Placental epithelial cell (primary cell): ENCODE results near the genes HSD17B8 and SYNGAP1.

DNA sequence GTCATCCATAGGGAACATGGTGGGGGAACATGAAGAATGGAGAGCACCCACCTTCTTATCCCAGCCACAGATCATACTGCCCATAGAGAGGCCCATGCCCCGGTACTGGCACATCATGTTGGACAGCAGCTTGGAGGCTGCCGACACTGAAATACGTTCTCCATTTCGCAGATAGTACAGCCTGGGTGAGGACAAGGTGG lies 1.9 kb downstream of the PSMB8 start:
- CAGE, long polyA plus RNA: no peak

DNA sequence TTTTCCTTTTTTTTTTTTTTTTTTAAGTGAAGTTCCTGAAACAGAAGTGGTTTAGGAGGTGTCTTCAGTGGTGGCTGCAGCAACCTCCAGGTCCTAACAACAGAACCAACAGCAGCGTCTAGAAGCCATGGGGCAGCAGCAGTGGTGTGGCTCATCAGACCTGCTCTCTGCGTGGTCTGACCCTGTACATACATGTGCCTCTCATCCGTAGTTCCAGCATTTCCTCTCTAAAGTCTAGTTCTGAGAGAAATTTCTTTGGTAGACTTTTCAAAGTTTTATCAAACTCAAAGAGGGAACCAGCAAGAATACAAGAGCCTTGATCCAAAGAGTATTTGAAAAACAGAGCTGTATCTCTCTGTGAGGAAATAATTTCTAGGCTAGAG lies 13.3 kb downstream of the PSMB9 start:
- CAGE, long polyA plus RNA: no peak

GRCh38 chr6:32983469-32984274 lies 15.3 kb downstream of the BRD2 start:
- CAGE, long polyA plus RNA: no peak

DNA sequence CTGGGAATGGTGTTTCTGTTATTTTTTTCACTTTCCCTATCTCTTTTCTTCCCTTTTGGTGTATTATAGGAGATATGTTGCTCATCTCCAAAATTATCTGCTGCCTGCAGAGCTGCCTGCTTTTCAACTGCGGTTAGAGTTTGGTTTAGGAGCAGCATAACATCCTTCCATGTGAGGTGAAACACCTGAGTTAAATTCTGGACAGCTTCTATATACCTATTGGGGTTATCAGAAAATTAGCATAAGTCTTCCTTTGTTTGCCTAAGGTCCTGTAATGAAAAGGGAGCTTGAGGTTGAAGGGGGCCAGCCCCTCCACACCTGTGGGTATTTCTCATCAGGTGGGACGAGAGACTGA lies 45.8 kb downstream of the HLA-DPB1 start:
- CAGE, long polyA plus RNA: no peak

- CAGE, long polyA plus RNA: no peak
Observed at GRCh38 chr6:33161304-33162092, 30.8 kb downstream of the COL11A2 start.

DNA sequence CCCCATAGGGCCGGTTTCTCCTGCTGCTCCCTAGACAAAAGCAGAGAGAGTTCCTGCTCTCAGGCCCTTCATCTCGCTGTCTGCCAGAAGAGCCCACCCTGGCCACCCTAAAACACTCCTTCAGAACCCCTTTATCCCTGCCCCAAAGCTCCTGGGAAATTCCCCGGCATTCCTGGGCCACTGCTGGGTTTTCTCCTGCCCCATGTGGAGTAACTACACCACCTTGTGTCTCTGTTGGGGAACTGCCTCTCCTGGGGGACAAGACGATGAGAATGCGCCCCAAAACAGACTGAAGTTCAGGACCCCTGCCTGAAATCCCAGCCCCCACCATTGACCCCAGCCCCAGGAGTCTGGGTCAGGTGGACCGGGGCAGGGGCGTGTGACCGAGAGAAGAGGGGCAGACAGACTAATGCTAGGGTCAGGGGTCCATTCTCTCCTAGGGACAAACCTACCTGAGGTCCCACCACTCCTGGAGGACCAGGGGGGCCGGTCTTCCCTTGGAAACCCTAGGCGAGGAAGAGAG lies 19.6 kb downstream of the COL11A2 start:
- CAGE, long polyA plus RNA: no peak

DNA sequence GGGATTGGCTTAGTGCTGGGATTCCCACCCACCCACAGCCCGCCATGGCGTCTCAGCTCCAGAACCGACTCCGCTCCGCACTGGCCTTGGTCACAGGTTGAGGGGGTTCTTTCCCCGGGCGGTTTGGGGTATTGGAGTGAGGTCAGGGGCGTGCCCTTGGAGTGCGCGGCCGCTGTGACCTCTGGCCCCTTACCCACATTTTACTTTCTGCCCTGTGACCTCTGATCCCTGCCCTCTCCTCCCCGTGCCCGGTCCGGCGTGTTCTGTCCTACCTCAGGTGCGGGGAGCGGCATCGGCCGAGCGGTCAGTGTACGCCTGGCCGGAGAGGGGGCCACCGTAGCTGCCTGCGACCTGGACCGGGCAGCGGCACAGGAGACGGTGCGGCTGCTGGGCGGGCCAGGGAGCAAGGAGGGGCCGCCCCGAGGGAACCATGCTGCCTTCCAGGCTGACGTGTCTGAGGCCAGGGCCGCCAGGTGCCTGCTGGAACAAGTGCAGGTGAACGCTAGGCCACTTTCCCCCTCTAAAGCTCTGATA lies at the start of gene HSD17B8:
TSS of gene HSD17B8 (plus strand) at position 31 of the 534 bp plus-strand sequence.
- CAGE, long polyA plus RNA: no peak

GRCh38 chr6:33271142-33271523 lies 543 bp downstream of the VPS52 start:
- CAGE, long polyA plus RNA: no peak

DNA sequence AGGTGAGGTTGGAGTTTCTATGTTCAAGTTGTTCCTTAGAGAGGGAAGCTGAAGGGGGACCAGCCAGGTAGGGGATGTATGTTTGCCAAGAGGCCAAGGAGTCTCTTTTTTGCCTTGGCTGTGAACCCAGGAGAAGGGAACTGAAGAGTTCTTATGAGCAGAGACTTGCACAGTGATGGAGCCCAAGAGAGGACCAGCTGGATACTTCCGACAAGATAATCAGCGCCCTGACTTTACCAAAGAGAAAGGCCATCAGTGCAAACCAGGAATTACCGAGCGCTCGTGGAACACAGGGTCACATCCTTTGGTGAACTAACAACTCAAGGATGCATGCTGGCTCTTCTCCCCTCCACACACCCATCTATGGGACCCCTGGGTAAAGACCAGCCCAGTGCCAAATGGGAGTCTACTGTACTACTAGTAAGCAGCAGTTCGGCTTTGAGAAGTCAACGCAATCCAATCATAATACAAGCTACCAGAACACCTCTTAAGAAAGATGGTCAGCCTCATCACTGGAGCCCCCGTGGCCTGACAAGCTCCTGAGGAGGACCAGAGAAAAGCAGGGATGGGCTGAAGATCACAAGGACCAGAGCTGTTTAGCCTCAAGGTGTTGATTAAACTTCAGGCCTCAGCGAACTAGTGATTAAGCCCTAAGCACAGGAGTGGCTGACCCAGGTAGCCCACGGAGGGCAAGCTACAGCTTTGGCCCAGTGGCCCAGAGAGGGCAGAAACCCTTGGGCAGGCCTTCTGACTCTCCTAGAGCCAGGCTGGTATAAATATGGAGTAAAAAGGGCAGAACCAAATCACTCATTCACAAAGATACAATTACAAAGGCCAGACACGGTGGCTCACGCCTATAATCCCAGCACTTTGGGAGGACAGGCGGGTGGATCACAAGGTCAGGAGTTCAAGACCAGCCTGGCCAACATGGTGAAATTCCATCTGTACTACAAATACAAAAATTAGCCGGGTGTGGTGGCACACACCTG lies 5.5 kb downstream of the B3GALT4 start:
- CAGE, long polyA plus RNA: no peak

GRCh38 chr6:33302904-33303217 lies 4.1 kb upstream of the RGL2 start:
- CAGE, long polyA plus RNA: no peak

- CAGE, long polyA plus RNA: no peak
Observed at GRCh38 chr6:33313129-33313217, 905 bp downstream of the TAPBP start.

DNA sequence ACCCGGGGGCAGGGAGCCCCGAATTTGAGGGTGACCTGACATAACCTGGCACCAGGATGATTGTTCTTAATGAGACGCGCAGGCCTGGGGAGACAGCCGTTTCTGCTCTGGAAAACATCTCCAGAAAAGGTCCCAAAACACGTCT lies 471 bp downstream of the PHF1 start:
- CAGE, long polyA plus RNA: no peak

GRCh38 chr6:33412981-33414141 lies 2.5 kb downstream of the PHF1 start:
- CAGE, long polyA plus RNA: no peak

GRCh38 chr6:33414142-33415487 lies 3.3 kb downstream of the CUTA start:
- CAGE, long polyA plus RNA: no peak

DNA sequence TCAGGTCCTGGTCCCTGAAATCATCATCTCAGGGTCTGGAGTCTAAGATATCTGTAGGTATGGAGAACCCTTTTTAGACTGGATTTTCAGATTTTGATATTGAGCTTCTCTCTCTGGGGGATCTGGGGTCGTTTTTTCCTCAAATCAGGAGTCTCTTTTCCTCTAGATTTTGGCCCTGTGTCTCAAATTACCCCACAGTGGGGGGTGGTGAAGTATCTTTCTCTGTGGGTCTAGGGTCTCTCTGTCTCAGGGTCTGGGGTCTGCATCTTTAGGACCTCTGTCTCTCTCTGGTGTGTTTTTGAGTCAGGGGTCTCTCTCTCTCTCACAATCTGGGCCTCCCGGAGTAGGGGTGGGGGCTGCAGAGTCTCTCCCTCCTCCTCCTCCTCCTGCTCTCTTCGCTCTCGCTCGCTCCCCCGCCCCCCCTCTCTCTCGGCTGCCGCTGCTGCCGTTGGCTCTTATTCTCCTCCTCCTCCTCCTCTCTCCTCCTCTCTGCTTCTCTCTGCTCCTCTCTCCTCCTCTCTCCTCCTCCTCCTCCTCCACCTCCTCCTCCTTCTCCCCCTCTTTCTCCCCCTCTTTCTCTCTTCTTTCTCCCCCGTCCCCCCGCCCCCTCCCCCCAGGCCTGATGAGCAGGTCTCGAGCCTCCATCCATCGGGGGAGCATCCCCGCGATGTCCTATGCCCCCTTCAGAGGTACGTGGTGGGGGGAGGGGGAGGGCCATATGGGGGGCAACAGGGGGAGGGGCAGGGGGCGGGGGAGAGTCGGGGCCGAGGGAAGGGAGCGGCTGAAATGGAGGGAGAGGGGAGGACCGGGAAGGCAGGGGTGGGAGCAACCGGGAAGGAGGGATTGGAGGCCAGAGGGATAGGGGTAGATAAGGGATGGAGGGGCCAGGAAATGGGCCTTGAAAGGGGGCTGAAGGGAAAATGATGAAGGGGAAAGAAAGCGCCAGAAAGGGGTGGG lies at the start of gene SYNGAP1:
TSS of gene SYNGAP1 (plus strand) at position 423 of the 957 bp plus-strand sequence.
- CAGE, long polyA plus RNA: no peak

GRCh38 chr6:33508914-33509456 lies 54.6 kb downstream of the ZBTB9 start:
- CAGE, long polyA plus RNA: no peak

DNA sequence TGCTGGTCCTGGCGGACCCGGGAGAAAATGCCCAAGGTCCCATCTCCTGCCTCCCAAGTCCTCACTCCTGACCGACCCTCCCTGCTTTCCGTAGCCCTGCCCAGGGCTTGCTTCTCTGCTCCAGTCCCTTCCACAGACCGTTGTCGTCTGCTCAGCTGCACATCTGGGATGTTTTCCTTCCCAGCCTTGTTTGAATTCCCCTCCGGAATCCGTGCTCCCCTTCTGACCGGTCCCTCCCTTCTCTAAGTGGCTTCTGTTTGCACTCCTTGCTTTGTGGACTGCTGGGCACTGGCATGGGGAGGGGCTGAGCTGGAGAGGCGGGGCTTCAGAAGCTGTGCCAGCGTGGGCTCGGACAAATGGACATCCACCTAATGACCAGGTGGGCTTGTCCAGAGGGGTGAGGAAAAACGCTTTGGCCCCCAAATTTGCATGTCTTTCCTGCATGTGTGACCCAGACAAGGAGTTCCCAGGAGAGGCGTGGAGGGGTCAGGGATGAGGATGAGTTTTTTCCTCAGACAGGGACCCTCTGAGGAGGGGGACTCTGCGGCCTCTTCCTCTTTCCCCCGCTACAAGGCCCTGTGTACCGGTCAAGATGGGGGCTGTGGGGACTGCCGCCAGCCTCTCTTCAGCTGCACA lies 13.4 kb downstream of the ITPR3 start:
- CAGE, long polyA plus RNA: no peak

DNA sequence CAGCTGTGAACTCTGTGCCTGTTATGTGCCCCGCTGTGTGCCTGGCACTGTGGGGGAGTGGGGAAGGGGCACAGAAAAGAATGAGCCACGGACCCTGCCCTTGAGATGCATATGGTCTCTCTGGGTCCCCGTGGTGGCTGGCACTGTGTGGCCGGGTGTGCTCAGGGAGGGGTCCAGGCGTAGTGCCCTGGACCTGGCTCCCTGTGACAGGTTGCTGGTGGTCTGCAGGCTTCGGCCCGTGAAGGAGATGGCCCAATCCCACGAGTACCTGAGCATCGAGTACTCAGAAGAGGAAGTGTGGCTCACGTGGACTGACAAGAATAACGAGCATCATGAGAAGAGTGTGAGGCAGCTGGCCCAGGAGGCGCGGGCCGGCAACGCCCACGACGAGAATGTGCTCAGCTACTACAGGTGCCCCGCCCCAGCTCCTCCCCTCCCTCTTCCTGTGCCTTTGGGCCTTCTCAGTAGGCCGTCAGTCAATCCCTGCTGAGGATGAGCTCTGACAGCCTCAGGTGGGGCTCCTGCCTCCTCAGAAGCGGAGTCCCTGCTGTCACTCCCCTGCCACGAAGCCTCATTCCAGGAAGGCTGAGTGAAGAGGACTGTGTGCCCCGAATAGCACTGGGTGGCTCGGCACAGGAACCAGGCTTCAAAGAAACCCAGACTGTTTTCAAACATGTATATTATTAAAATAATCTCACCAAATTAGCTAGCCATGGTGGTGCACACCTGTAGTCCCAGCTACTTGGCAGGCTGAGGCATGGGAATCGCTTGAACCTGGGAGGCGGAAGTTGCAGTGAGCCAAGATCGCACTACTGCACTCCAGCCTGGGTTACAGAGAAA lies 42.5 kb downstream of the UQCC2 start:
- CAGE, long polyA plus RNA: no peak

DNA sequence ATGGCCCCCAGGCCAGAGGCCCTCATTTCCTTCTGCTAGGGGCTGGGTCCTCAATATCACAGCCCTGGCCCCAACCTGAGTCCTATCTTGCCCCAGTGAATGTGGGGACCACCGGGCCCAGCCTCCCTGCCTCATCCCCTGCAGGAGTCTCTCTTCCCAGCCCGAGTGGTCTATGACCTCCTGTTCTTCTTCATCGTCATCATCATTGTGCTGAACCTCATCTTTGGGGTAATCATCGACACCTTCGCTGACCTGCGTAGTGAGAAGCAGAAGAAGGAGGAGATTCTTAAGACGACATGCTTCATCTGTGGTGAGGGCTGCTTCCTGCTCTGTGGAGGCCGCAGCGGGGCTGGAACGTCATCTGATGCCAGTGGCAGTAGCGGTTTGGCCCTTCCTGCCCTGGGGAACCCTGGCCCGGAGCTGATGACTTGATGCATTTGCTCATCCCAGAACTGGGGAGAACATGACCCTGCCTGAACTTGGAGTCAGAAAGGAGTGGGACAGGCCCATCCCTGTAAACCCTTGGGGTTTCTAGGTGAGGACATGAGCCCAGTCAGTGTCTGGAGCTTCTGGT lies 18.8 kb downstream of the UQCC2 start:
- CAGE, long polyA plus RNA: no peak

GRCh38 chr6:33731664-33732741 lies 14.7 kb downstream of the IP6K3 start:
- CAGE, long polyA plus RNA: no peak